Mammary epithelial cell (primary cell): ENCODE measurements around a stretch of chr14.

- CAGE, long polyA plus RNA, result no peak
- RRBS, result no CpG with 5 or more reads among the region's 9 CpGs
These were observed 38.8 kb downstream of the RTL1 start for GRCh38 chr14:100864529-100865255.

DNA sequence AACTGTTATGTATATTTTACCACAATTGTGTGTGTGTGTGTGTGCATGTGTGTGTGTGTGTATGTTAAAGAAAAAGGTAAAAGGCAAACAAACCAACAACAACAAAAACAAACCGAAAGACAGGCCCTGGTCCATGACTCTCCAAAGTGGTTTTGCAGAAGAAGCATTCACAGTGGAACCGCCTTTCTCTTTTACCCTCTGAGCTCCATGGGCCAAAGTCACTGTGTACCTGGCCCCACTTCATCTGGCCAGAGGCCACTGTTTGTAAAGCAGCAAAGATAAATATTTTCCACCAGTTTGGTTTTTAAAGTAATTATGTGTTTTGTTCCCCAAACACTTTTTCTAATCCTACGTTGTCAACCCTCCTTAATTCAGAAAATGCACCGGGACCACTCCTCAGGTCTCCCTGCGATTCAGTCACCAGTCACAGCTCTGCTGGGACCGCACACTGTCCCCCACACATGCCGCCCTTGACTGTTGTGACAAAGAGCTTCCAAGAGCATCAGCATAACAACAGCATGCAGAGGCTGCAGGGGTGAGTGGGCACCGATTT is 265.7 kb upstream of the PPP2R5C start:
- CAGE, long polyA plus RNA, result no peak
- RRBS, result no CpG with 5 or more reads among the region's 8 CpGs

DNA sequence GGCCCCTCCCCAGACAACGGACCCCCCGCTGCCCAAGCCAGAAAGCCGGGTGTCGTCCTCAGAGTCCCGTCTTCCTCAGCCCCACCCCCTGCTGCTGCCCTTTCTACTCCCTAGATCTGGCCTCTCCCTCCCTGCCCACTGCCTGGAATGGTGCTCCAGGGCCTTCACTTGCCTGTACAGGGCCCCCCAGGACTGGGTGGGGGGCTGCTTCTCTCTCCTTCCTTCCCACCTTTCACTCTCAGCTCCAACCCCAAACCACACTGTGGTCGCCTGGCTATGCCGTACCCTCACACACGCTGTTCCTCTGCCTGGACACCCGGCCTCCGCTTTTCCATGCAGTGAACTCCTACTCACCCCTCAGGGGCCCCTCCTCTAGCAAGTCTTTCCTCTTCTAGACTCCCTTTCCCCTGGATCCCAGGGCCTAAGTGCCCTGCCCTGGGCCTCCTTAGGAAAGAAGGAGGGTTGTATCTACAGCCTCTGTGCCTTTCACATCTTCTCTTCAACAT is 225.8 kb upstream of the PPP2R5C start:
- CAGE, long polyA plus RNA, result no peak
- RRBS, result no CpG with 5 or more reads among the region's 10 CpGs

DNA sequence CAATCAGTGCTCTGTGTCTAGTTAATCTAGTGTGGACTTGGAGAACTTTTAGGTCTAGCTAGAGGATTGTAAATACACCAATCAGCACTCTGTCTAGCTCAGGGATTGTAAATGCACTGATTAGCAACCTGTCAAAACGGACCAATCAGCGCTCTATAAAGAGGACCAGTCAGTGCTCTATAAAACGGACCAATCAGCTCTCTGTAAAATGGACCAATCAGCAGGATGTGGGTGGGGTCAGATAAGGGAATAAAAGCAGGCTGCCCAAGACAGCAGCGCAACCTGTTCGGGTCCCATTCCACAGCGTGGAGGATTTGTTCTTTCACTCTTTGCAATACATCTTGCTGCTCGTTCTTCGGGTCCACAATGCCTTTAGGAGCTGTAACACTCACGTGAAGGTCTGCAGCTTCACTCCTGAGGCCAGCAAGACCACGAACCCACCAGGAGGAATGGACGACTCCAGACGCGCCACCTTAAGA is 71.7 kb upstream of the PPP2R5C start:
- CAGE, long polyA plus RNA, result no peak
- RRBS, result no CpG with 5 or more reads among the region's 13 CpGs

DNA sequence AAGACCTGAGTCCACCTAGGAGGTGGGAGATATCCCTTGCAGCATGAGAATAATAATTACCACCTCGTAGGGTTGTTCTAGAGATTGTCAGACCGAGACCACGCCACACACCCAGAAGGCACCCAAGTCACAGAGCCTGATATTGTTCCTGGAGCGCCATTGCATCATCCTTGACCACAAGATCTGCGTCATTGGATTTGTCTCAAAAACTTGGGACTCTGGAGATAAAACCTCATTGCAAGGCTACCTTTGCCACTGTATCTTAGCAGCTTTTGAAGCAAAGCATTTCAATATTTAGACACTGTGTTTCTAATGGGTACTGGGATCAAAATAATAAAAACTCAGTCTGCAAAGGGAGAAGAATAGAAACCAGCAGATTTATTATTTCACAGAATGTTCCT is 29.3 kb upstream of the PPP2R5C start:
- CAGE, long polyA plus RNA, result no peak
- RRBS, result no CpG with 5 or more reads among the region's 5 CpGs

DNA sequence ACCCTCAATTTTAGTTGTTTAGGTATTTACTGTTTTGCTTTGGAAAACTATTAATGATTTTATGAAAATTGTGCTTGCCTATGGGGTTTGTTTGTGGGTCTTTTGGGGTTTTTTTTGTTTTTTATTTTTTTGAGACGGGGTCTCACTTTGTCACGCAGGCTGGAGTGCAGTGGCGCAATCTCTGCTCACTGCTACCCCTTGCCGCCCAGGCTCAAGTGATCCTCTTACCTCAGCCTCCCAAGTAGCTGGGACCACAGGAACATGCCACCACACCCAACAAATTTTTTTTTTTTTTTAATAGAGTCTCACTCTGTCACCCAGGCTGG is 1.6 kb downstream of the PPP2R5C start:
- CAGE, long polyA plus RNA, result no peak
- RRBS, result no CpG with 5 or more reads among the region's 4 CpGs

DNA sequence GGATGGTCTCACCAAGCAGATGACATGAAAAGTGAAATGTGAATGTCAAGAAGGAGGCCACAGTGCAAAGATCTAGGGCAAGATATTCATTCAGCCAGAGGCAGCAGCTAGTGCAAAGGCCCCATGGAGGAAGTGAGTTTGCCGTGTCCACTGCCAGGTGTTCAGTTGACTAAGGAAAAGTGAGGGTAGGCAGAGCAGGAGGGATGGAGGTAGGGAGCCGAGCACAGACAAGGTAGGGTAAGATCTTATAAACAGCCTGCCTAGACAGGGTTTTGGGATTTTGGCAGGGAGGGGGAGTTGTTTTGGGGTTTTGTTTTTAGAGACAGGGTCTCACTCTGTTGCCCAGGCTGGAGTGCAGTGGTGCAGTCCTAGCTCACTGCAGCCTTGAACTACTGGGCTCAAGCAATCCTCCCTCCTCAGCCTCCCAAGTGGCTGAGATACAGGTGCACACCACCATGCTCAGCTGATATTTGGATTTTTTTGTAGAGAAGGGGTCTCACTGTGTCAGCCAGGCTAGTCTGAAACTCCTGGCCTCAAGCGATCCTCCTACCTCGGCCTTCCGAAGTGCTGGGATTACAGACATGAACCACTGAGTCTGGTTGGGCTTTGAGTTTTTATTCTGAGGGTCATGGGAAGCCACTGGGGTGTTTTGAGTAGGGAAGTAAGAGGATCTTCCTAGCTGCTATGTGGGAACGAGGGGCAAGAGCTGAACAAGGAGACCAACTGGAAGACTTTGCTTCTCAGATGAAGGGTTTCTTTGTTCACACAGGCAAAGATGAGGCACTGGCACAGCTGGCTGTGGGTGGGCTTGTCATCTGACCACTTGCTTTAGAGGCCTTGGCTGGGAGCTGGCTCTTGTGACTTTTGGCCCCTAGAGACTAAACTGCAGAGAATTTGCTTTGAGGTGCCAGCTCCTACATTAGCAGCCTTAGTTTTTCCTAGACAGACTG is 12.2 kb downstream of the PPP2R5C start:
- CAGE, long polyA plus RNA, result no peak
- RRBS, result no CpG with 5 or more reads among the region's 6 CpGs

DNA sequence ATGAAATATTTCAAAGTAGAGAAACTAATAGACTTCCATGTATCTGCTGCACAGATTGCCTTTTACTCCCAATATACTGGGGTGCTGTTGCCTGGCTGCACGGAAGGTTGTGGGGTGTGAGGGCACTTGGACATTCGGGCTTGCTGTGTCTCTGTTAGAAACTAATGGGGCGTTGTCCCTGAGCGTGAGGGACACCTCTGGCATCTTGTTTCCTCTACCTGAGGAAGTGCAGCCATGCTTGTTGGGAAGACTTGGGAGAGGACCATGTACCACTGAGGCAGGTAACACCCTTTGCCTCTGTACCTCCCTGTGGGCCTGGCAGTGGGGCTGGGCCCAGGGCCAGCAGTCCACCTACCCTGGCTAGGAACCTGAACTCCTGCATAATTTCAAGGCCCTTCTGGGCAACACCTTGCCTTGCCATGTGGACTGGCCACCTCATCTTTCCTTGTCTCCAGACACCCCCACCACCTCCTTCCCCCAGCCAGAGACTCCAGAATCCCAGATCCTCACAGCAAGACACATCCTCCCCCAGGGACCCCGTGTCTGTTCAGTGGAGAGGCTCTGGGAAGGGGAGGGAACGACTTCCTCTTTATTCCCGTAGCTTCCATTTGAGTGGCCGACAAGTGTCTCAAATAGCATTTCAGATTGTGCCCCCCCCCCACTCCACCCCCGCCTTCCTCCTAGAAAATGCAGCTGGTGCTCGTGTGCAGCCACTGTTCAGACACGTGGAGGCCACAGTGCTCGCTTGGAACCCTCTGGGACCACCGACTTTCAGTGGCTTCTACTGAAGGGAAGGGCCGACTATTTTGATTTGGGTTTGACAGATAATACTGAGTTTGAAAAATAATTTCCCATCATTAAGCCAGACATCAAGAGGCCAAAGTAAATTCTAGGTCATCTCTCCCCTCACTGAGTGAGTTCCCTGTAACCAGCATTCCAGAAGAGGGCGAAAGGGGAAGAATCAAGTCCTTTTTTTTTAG is 14.2 kb downstream of the PPP2R5C start:
- CAGE, long polyA plus RNA, result no peak
- RRBS, result no CpG with 5 or more reads among the region's 15 CpGs

GRCh38 chr14:101809339-101810663 is 48.3 kb downstream of the PPP2R5C start:
- CAGE, long polyA plus RNA, result no peak
- RRBS, result 6% methylated on average over 2 of the region's 29 CpGs

GRCh38 chr14:101811787-101812648 is 50.5 kb downstream of the PPP2R5C start:
- CAGE, long polyA plus RNA, result no peak
- RRBS, result no CpG with 5 or more reads among the region's 12 CpGs

DNA sequence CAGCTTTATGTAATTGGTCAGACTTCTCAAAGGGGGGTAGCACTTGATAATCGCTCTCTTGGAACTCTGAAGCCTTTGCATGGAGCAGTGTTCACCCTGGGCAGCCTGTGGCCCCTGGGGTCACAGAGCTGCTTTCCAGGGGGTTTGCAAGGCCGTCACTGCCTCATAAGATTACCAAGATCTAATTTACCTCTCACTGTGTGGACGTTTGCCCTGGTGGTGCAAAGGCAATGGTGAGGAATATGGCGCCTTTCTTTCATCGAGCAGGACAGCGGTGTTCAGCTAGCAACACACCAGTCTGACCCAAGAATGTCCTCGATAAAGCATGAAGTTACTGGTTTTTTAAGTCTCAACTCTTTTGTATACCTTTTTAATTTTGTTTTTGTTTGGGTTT is 57.7 kb downstream of the PPP2R5C start:
- CAGE, long polyA plus RNA, result no peak
- RRBS, result no CpG with 5 or more reads among the region's 7 CpGs

GRCh38 chr14:101825494-101826371 is 64.2 kb downstream of the PPP2R5C start:
- CAGE, long polyA plus RNA, result no peak
- RRBS, result no CpG with 5 or more reads among the region's 6 CpGs

GRCh38 chr14:101835979-101836624 is 74.6 kb downstream of the PPP2R5C start:
- CAGE, long polyA plus RNA, result no peak
- RRBS, result no CpG with 5 or more reads among the region's 8 CpGs

GRCh38 chr14:101925890-101926532 is 38.4 kb upstream of the DYNC1H1 start:
- CAGE, long polyA plus RNA, result no peak
- RRBS, result no CpG with 5 or more reads among the region's 10 CpGs

DNA sequence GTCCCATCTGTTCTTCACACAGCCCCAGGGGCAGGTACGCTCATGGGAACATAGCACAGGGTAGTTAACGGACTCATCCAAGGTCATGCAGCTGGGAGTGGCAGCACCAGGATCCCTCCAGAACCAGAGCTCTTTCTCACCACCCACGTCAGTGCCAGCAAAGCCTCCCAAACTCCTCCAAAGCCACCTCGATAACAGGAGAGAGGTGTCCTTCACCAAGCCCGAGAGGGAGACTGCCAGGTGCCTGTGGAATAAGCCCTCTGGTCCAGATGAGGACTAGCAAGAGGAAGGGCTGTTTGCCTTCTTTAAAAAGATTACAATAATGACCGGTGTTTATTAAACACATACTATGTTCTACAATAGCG is 11.1 kb upstream of the DYNC1H1 start:
- CAGE, long polyA plus RNA, result no peak
- RRBS, result no CpG with 5 or more reads among the region's 7 CpGs

GRCh38 chr14:101980234-101981144 is 16.1 kb downstream of the DYNC1H1 start:
- CAGE, long polyA plus RNA, result no peak
- RRBS, result no CpG with 5 or more reads among the region's 13 CpGs

- CAGE, long polyA plus RNA, result no peak
- RRBS, result no CpG with 5 or more reads among the region's 6 CpGs
These were observed 29.7 kb downstream of the DYNC1H1 start for GRCh38 chr14:101994057-101994552.

DNA sequence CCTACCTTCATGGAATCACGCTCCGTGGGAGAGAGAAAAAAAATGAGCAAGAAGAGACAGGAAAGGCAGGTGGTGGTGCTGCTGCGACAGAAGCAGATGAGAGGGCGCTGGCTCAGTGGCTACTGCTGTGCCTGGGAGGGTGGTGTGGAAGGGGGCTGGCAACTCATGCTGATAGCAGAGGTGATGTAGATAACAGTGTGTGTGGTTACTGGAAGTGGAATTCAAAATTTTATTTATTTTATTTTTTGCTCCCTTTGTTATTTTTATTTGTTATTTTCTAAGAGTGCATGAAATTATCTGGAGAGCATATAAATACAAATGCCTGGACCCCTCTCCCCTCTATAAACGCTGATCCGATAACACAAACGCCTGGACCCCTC is 33.5 kb downstream of the DYNC1H1 start:
- CAGE, long polyA plus RNA, result no peak
- RRBS, result no CpG with 5 or more reads among the region's 7 CpGs

GRCh38 chr14:102083453-102084209 is 3.2 kb downstream of the HSP90AA1 start:
- CAGE, long polyA plus RNA, result no peak
- RRBS, result no CpG with 5 or more reads among the region's 10 CpGs

GRCh38 chr14:102320059-102320751 is 659 bp downstream of the ZNF839 start:
- CAGE, long polyA plus RNA, result no peak
- RRBS, result no CpG with 5 or more reads among the region's 28 CpGs